Hepatocyte (in vitro differentiated cells and primary cell): ENCODE measurements around the genes KLHL41, GORASP2, CYBRD1 and DYNC1I2.

- RAMPAGE, long total RNA, result no peak
- RRBS, result no CpG with 5 or more reads among the region's 3 CpGs
These were observed 3.1 kb downstream of the DHRS9 start for GRCh38 chr2:169072475-169072909.

DNA sequence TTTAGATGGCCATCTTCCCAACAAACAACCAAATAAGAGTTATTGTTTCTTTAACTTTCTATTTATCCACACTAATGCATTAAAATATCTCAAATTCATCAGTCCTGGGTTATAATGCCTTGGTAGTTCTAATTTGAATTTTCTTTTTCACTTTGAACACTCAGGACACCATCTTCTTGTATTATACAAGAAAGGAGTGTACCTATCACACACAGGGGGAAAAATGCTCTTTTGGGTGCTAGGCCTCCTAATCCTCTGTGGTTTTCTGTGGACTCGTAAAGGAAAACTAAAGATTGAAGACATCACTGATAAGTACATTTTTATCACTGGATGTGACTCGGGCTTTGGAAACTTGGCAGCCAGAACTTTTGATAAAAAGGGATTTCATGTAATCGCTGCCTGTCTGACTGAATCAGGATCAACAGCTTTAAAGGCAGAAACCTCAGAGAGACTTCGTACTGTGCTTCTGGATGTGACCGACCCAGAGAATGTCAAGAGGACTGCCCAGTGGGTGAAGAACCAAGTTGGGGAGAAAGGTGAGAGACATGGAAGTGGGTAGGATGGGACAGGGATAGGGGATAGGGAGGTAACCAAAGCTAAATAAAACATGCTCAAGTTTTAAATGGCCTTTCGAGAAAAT lies 12.1 kb downstream of the DHRS9 start:
- RAMPAGE, long total RNA, result no peak
- RRBS, result no CpG with 5 or more reads among the region's 6 CpGs

DNA sequence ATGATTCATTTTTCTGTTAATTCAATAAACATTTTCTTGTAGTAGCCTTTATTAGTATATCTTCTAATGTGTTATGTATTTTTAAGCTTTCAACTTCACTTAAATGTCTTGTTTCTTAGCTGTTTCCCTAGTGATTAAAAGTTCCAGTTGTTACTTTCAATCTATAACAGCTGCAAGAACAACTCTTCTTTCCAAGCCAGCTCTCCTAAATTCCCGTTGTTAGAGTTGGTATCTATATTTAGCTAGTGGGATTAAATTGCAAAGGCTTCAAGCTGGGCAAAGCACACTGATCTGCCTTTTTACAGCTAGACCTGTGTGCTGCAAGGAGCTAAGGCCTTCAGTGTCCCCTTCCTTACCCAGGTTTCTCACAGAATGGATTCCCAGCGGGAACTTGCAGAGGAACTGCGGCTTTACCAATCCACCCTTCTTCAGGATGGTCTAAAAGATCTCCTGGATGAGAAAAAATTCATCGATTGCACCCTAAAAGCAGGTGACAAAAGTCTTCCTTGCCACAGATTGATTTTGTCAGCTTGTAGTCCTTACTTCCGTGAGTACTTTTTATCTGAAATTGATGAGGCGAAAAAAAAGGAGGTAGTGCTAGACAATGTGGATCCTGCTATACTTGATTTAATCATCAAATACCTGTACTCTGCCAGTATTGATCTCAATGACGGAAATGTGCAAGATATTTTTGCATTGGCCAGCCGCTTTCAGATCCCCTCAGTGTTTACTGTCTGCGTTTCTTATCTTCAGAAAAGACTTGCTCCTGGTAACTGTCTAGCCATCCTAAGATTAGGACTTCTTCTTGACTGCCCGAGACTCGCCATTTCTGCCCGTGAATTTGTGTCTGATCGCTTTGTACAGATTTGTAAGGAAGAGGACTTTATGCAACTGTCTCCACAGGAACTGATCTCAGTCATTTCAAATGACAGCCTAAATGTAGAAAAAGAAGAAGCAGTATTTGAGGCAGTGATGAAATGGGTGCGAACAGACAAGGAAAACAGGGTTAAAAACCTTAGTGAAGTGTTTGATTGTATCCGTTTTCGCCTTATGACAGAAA lies at the start of gene KLHL41:
TSS of gene KLHL41 (plus strand) at position 296 of the 1,060 bp plus-strand sequence.
- RAMPAGE, long total RNA, result no peak
- RRBS, result no CpG with 5 or more reads among the region's 16 CpGs

DNA sequence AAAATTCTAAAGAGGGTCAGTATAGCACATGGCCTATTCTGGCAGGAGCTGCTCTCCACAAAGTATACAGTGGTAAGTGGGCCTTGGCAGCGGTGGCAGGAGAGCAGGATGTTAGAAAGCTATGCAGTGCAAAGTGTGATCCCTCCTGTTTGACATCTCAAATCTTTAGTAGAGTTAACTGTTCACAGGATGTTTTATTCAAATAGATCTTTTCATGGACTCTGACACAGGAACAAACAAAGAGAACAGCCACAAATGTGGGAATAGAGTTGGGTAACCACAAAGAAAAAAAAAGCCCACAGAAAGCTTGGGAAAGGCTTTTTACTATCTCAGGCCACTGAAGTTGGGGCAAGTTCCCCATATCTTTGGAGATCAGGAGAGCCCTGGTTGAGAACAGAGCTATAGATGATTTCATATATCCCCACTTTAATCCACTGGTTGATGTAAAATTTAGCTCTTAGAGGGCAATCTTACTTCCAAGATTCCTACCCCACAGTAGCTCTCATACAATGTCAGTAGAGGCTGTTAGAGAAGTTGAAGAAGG lies 10.5 kb downstream of the CFAP210 start:
- RAMPAGE, long total RNA, result no peak
- RRBS, result no CpG with 5 or more reads among the region's 1 CpG

DNA sequence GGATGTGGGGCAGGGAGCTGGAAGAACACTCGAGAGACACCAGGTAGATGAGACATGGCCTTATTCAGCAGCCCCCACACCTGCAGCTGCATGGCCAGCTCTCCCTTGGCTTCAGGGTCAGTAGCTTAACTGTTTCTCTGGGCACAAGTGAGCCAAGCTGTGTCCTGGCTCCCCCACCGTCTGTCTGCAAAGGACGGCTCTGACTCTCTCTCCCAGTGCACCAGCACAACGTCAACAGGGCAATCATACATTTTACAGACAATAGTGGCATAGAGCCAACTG lies 17.3 kb downstream of the PHOSPHO2 start:
- RAMPAGE, long total RNA, result no peak
- RRBS, result no CpG with 5 or more reads among the region's 4 CpGs

- RAMPAGE, long total RNA, result no peak
- RRBS, result 1% methylated on average over 34 of the region's 59 CpGs
These were observed 522 bp downstream of the KLHL23 start for GRCh38 chr2:169734163-169734545.

- RAMPAGE, long total RNA, result no peak
- RRBS, result no CpG with 5 or more reads among the region's 1 CpG
These were observed 63.8 kb downstream of the UBR3 start for GRCh38 chr2:169891054-169891488.

GRCh38 chr2:169920566-169921450 lies 93.6 kb downstream of the UBR3 start:
- RAMPAGE, long total RNA, result no peak
- RRBS, result no CpG with 5 or more reads among the region's 4 CpGs

- RAMPAGE, long total RNA, result no peak
- RRBS, result no CpG with 5 or more reads among the region's 4 CpGs
These were observed 90.8 kb upstream of the MYO3B start for GRCh38 chr2:170086943-170087788.

- RAMPAGE, long total RNA, result no peak
These were observed 87.8 kb upstream of the MYO3B start for GRCh38 chr2:170089944-170090798.

- RAMPAGE, long total RNA, result no peak
- RRBS, result no CpG with 5 or more reads among the region's 23 CpGs
These were observed 36.2 kb upstream of the MYO3B start for GRCh38 chr2:170141426-170142494.

- RAMPAGE, long total RNA, result no peak
- RRBS, result no CpG with 5 or more reads among the region's 9 CpGs
These were observed 22.9 kb upstream of the MYO3B start for GRCh38 chr2:170154763-170155632.

GRCh38 chr2:170928720-170929676 lies at the start of gene GORASP2:
GORASP2 (plus strand) TSS chr2:170929253.
- RAMPAGE, long total RNA, result no peak
- RRBS, result under 1% methylated on average over 59 of the region's 96 CpGs

DNA sequence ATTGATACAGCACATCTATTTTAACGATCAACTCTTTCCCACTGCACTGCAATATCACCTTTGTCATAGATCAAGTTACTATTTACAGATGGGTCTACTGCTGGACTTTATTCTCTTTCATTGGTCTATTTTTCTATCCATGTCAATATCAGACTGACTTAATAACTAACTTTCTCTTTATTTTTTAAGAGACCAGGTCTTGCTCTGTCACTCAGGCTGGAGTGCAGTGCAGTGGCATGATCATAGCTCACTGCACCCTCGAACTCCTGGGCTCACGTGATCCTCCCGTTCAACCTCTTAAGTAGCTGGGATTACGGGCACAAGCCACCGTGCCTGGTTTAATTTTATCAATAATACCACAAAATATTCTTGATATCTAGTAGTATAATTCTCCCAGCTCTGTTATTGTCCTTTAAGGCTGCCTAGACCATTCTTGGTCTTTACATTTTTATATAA lies 71.2 kb downstream of the TLK1 start:
- RAMPAGE, long total RNA, result no peak
- RRBS, result no CpG with 5 or more reads among the region's 6 CpGs

GRCh38 chr2:171321066-171321717 lies 112.6 kb downstream of the METTL8 start:
- RAMPAGE, long total RNA, result no peak
- RRBS, result no CpG with 5 or more reads among the region's 2 CpGs

- RAMPAGE, long total RNA, result no peak
- RRBS, result no CpG with 5 or more reads among the region's 6 CpGs
These were observed 2.8 kb downstream of the METTL8 start for GRCh38 chr2:171430848-171431550.

GRCh38 chr2:171521835-171522798 lies at the start of gene CYBRD1:
CYBRD1 (plus strand) TSS chr2:171522474.
- RAMPAGE, long total RNA, result no peak
- RRBS, result 3% methylated on average over 7 of the region's 47 CpGs

- RAMPAGE, long total RNA, result no peak
- RRBS, result no CpG with 5 or more reads among the region's 4 CpGs
These were observed 12.6 kb downstream of the CYBRD1 start for GRCh38 chr2:171534819-171535404.

- RAMPAGE, long total RNA, result no peak
- RRBS, result no CpG with 5 or more reads among the region's 2 CpGs
These were observed 33.4 kb downstream of the CYBRD1 start for GRCh38 chr2:171555681-171555966.

GRCh38 chr2:171687105-171687595 lies at the start of gene DYNC1I2:
DYNC1I2 (plus strand) TSS chr2:171687469.
- RAMPAGE, long total RNA, result start-site peak on the plus strand at chr2:171687465-171687552, 607 and 111 reads in 2 replicates
- RRBS, result no CpG with 5 or more reads among the region's 21 CpGs